Vein endothelial cell (primary cell): ENCODE results near the gene NPL.

DNA sequence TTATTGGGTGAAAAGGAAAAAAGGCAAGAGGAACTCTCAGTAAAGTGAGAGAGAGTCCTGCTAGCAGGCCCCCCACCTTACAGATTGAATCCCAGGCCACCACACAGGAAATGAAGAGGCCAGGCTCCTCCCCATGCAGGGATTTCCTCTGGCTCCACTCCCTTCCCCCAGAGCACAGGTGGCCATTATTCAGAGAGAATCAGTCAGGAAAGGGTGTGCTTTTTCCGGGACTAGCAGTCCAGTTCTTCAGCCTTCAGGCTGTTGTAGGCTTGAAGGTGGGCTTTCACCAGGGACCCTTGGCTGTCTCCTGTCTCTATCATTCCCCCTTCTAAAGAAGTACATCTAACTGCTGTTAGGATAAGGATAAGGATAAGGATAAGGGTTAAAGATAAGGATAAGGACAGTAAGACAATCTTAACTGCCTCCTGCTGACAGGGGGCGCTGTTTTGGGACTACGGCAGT lies 26.3 kb downstream of the ZNF648 start:
- CAGE, long polyA plus RNA, result no peak

GRCh38 chr1:182148805-182149164 lies 87.3 kb upstream of the ZNF648 start:
- CAGE, long polyA plus RNA, result no peak

GRCh38 chr1:182279561-182280346 lies 111.8 kb downstream of the GLUL start:
- CAGE, long polyA plus RNA, result no peak

GRCh38 chr1:182315112-182315594 lies 76.4 kb downstream of the GLUL start:
- CAGE, long polyA plus RNA, result no peak

GRCh38 chr1:182789089-182790106 lies at the start of gene NPL:
TSS of gene NPL (plus strand) at chr1:182789773.
- CAGE, long polyA plus RNA, result start-site peak on the plus strand at chr1:182789718-182789778, 38 and 21 reads in 2 replicates

- CAGE, long polyA plus RNA, result no peak
These were observed 4.0 kb downstream of the DHX9 start for GRCh38 chr1:182843081-182843565.

DNA sequence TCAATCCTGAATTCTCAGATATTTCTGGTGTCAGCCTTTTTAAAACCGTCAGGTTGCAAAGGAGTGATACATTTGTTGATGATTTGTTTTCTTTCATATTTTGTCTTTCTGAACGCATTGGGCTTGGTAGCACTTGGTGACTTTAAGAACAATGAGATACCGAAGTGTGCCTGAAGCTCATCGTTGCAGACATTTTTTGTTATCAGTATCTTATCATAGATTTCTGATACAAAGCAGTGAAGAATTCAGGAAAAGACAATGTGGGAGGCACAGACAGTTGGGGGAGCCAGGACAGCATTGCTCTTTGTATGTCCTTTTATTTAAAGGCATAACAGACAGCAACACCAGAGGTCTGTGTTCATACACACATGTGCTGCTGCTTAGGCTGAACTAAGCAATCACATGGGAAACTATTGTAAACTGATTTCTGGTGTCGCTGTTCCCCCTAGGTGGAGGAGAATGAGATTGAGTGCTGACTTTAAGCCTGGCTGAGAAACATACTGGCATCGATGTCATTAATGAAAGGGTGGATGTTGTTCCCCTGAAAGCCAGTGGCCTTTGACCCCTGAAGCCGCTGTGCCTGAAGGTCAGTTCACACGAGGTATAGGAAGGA lies 16.1 kb downstream of the DHX9 start:
- CAGE, long polyA plus RNA, result no peak

DNA sequence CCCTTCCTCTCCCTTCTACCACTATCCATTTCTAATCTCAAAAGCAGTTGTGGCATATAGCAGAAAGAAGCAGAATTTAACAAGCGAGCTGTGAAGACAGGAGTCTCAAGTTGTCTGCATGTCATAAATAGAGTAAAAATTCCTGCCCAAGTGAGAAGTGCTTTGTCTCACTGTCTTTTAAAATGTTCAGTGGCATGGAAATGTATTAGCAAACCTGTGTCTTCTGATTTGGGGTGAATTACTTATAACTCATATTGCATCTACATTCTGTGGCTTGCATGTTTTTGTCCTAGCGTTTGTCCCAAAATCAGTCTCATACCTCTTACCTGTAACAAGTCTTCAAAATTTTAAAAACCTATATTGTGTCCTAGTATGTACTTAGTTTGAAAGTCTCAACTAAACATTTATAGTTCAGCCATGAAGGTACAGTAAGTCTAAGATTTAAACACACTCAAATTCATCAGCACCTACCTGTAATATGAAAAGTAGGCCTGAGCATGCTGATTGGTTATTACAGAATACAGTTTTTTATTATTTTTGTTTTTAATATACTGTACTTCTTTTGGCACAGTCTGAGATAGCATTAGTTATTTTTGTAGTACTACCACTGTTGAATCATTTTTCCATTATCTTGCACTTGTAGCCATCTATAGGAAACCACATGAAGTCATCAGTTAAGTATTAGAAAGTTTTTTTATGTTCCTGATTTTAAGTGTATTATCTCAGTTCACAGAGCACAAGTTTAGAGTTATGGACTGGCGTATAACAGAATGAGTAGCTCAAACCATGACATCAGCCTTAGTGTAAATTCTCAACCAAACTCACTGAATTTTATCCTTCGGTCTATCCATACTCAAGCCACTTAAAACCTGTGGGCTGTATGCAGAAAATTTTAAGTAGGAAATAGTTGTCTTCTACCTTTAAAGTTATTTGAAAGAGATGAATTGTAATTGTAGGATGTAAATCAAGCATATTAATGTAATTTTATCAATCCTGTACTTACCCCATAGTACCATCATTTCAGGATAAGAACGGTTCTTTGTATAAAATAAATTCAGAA lies 22.7 kb downstream of the DHX9 start:
- CAGE, long polyA plus RNA, result no peak

DNA sequence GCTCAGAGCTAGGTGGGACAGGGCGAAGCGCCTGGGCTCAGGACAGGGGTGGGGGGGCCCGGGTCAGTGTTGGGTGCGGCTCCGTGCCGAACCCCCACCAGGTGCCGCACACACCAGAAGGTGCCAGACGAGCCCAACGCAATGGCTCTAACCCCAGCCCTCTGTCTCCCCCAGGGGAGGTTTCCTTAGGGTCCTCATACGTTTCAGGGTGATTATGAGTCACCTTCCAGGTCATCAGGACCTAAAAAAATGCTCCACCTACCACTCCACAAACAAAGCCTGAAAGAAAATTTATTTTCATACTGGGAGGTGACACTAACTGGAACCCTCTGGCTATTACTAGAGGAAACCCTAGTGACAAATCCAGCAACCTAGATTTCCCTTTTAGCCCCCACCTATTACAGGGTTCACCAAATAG lies 414 bp upstream of the SHCBP1L start:
- CAGE, long polyA plus RNA, result no peak

- CAGE, long polyA plus RNA, result no peak
These were observed 47.8 kb downstream of the LAMC1 start for GRCh38 chr1:183070574-183071901.

GRCh38 chr1:183198155-183198845 lies 12.2 kb downstream of the LAMC2 start:
- CAGE, long polyA plus RNA, result no peak

GRCh38 chr1:183234208-183235049 lies 48.4 kb downstream of the LAMC2 start:
- CAGE, long polyA plus RNA, result no peak

- CAGE, long polyA plus RNA, result no peak
These were observed 66.0 kb downstream of the LAMC2 start for GRCh38 chr1:183251936-183252626.

GRCh38 chr1:183327547-183328069 lies 90.6 kb downstream of the NMNAT2 start:
- CAGE, long polyA plus RNA, result no peak

- CAGE, long polyA plus RNA, result no peak
These were observed 26.3 kb downstream of the NMNAT2 start for GRCh38 chr1:183391707-183392376.

GRCh38 chr1:183552388-183553022 lies 37.8 kb downstream of the NCF2 start:
- CAGE, long polyA plus RNA, result no peak

GRCh38 chr1:183583584-183583940 lies 6.7 kb downstream of the NCF2 start:
- CAGE, long polyA plus RNA, result no peak

GRCh38 chr1:183847388-183848111 lies 42.6 kb downstream of the RGL1 start:
- CAGE, long polyA plus RNA, result no peak

- CAGE, long polyA plus RNA, result no peak
These were observed 78.8 kb downstream of the RGL1 start for GRCh38 chr1:183883535-183884219.

- CAGE, long polyA plus RNA, result no peak
These were observed 90.1 kb downstream of the RGL1 start for GRCh38 chr1:183894895-183895491.